Skeletal muscle tissue (tissue), 7 donors: Measurements from ENCODE around the gene SLITRK1.

DNA sequence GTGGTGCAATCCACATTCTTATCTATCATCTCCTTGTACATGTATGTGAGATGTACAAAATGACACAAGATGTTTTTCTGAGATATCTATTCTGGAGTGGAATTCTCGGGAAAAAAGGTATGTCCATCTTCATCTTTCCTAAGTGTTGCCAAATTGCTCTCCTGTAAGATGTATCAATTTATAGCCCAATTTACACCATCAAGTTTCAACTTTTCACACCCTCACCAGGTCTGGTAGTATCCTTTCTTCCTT is 1547.4 kb downstream of the SLITRK1 start:
- PRO-cap, 3 experiments, result peak in 2 of 3 experiments; most common minus-strand start position 110 of the sequence (in 2)
- RAMPAGE, long total RNA, result no peak
- RRBS, 2 experiments, result no CpG with 5 or more reads among the region's 1 CpG

DNA sequence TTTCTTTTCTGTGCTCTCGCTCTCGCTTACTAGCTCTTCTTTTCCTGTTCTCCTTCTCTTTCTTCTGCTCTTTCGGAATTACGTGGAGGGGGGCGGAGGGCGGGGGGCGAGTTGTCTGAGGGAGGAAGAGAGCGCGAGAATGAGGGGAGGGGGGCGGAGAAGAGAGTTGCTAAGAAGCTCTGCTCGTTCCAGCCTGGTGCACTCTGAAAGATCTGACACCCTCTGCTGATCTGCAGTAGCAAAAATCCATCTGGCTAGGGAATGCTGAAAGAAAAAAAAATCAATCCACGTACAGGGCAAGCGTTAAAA is at the start of gene SLITRK1:
Gene SLITRK1, minus strand, starts transcription at position 217 of the 309 bp plus-strand sequence.
- PRO-cap, 3 experiments, result no peak in any of the 3 experiments
- RAMPAGE, long total RNA, result no peak
- RRBS, 2 experiments, result no CpG with 5 or more reads among the region's 13 CpGs

DNA sequence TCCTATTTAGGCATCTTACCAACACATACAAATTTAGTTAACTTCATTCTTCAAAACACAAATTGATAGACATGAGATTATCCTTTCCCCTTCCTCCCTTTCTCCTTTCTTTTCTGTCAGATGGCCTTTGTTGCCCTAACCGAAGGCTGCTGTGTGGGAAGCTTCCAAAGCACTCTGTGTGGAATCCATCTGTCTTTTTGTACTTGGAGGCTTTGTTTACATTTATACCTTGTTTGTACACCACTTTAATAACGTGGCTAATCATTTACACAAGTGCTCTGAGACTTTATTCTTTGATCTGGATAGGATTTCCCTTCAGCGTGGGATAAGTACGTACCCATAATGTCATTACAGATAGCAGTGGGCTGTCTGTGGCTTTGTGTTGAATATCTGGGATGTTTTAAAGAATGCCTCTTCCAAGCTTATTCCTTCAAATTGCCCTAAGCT is 684.8 kb upstream of the SLITRK5 start:
- PRO-cap, 3 experiments, result no peak in any of the 3 experiments
- RAMPAGE, long total RNA, result no peak
- RRBS, 2 experiments, result no CpG with 5 or more reads among the region's 4 CpGs

DNA sequence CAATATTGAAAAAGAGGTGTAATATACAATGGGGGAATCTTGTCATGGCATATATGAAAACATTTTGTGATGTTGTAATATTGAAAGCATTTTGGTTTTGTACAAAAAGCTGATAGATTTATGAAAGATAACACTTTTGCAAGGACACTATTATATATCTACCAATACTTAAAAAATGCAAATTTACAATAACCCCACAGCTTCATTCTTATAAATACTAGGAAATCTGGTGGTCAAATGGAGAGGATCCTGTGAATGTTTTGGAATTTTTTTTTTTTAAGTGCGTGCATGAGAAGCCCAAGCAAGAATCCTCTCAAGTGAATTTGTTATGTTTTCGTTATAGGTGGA is 1263.0 kb downstream of the SLITRK5 start:
- PRO-cap, 3 experiments, result no peak in any of the 3 experiments
- RAMPAGE, long total RNA, result no peak
- RRBS, 2 experiments, result no CpG with 5 or more reads among the region's 2 CpGs

GRCh38 chr13:89161842-89162041 is 1490.6 kb downstream of the SLITRK5 start:
- PRO-cap, 3 experiments, result no peak in any of the 3 experiments
- RAMPAGE, long total RNA, result no peak
- RRBS, 2 experiments, result no CpG with 5 or more reads among the region's 11 CpGs

- PRO-cap, 3 experiments, result no peak in any of the 3 experiments
- RAMPAGE, long total RNA, result no peak
- RRBS, 2 experiments, result 87 to 92% methylated on average over 6 of the region's 41 CpGs
Measured at GRCh38 chr13:89363045-89363566, 1691.9 kb downstream of the SLITRK5 start.

- PRO-cap, 3 experiments, result peak in 3 of 3 experiments; most common plus-strand start chr13:91347687 (in 3); most common minus-strand start chr13:91347558 (in 2)
- RAMPAGE, long total RNA, result no peak
- RRBS, 2 experiments, result 1 to 2% methylated on average over 29 to 30 of the region's 85 CpGs
Measured at GRCh38 chr13:91346562-91347781, 51.4 kb upstream of the GPC5 start.

DNA sequence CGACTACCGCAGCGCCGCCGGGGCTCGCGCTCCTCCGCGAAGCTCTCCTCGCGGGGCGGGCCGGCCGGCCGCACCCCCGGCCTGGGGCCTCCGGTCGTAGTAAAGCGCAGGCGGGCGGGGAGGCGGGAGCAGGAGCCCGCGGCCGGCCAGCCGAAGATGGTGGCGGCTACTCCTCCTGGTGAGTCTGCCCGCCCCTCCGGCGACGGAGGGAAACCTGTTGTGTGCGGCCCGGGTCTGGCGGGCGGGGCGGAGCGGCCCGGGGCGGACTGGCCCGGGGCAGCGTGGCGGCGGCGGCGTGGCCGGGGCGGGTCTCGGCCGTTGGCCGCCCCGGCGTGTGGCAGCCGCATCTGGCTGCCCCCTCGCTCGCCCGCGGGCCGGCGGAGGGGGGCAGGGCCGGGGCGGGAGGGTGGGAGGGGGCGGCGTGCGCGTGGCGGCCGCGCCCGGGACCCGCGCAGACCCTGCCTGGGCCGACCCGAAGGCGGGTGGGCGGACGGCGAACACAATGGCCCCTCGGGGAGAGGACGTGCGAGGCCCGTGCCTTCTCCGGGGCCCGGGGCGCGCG is 50.6 kb upstream of the GPC5 start:
- PRO-cap, 3 experiments, result peak in 3 of 3 experiments; most common plus-strand start position 102 of the sequence (in 1); most common minus-strand start position 349 of the sequence (in 1)
- RAMPAGE, long total RNA, result no peak
- RRBS, 2 experiments, result 2 to 3% methylated on average over 51 of the region's 86 CpGs

GRCh38 chr13:92135509-92135874 is 737.1 kb downstream of the GPC5 start:
- PRO-cap, 3 experiments, result no peak in any of the 3 experiments
- RAMPAGE, long total RNA, result no peak
- RRBS, 2 experiments, result no CpG with 5 or more reads among the region's 7 CpGs

- PRO-cap, 3 experiments, result no peak in any of the 3 experiments
- RAMPAGE, long total RNA, result no peak
- RRBS, 2 experiments, result no CpG with 5 or more reads among the region's 2 CpGs
Measured at GRCh38 chr13:94184982-94185232, 294.6 kb downstream of the DCT start.

GRCh38 chr13:94303279-94303523 is 176.3 kb downstream of the DCT start:
- PRO-cap, 3 experiments, result no peak in any of the 3 experiments
- RAMPAGE, long total RNA, result no peak
- RRBS, 2 experiments, result no CpG with 5 or more reads among the region's 5 CpGs

- PRO-cap, 3 experiments, result no peak in any of the 3 experiments
- RAMPAGE, long total RNA, result no peak
- RRBS, 2 experiments, result no CpG with 5 or more reads among the region's 5 CpGs
Measured at GRCh38 chr13:94588513-94589162, 7.3 kb downstream of the TGDS start.

- PRO-cap, 3 experiments, result no peak in any of the 3 experiments
- RAMPAGE, long total RNA, result no peak
- RRBS, 2 experiments, result no CpG with 5 or more reads among the region's 5 CpGs
Measured at GRCh38 chr13:94683542-94683813, 28.9 kb downstream of the SOX21 start.

- PRO-cap, 3 experiments, result no peak in any of the 3 experiments
- RAMPAGE, long total RNA, result no peak
- RRBS, 2 experiments, result 3 to 4% methylated on average over 11 of the region's 31 CpGs
Measured at GRCh38 chr13:94711887-94712164, 519 bp downstream of the SOX21 start.

- PRO-cap, 3 experiments, result no peak in any of the 3 experiments
- RAMPAGE, long total RNA, result no peak
- RRBS, 2 experiments, result no CpG with 5 or more reads among the region's 3 CpGs
Measured at GRCh38 chr13:94850367-94850617, 137.9 kb upstream of the SOX21 start.

DNA sequence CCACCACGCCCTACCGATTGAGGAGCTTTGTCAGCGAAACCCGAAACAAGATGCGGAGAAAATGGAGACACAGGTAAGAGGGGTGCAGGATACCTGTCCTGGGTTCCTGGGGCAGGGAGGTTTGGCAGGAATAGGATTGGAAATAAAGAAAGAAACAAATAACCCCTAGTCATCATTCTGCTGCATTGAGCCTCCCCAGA is 38.9 kb upstream of the ABCC4 start:
- PRO-cap, 3 experiments, result peak in 1 of 3 experiments; most common minus-strand start position 51 of the sequence (in 1)
- RAMPAGE, long total RNA, result no peak
- RRBS, 2 experiments, result no CpG with 5 or more reads among the region's 5 CpGs

- PRO-cap, 3 experiments, result no peak in any of the 3 experiments
- RAMPAGE, long total RNA, result no peak
- RRBS, 2 experiments, result no CpG with 5 or more reads among the region's 4 CpGs
Measured at GRCh38 chr13:96218509-96218890, 128.6 kb downstream of the HS6ST3 start.

- PRO-cap, 3 experiments, result no peak in any of the 3 experiments
- RAMPAGE, long total RNA, result no peak
- RRBS, 2 experiments, result no CpG with 5 or more reads among the region's 8 CpGs
Measured at GRCh38 chr13:96993702-96994092, 579 bp downstream of the OXGR1 start.

GRCh38 chr13:97142467-97143075 is 79.6 kb upstream of the MBNL2 start:
- PRO-cap, 3 experiments, result peak in 3 of 3 experiments; most common minus-strand start chr13:97142643 (in 2)
- RAMPAGE, long total RNA, result no peak
- RRBS, 2 experiments, result no CpG with 5 or more reads among the region's 9 CpGs

DNA sequence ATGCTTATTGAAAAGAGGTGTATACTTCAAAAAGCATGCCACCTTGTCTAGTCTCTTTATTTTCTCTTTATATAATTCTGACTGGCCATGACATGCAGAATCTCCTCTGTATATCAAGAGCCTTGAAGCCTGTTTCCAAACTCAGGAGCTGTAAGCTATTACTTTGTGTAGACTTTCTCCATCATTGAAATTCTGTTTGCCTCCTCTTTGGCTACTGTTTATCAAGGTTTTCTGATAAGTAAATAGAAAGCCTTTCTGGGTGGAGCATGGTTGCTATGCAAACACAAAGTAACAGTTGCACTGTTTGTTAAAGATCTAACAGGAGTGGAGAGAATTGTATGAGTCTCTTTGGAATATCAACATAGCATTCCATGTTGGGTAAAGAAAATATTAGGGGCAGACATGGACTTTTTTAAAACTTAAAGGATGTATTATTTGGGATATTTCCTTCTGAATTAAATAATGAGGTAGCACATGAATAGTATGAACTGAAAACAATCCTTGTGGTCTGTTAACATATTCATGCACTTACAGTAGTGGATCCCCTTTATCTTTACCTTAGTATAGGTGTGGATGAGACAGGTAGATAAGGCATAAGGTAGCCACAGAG is 56.3 kb upstream of the MBNL2 start:
- PRO-cap, 3 experiments, result no peak in any of the 3 experiments
- RAMPAGE, long total RNA, result no peak